Retinal pigment epithelial cell (primary cell): ENCODE measurements around the gene ARHGAP17.

DNA sequence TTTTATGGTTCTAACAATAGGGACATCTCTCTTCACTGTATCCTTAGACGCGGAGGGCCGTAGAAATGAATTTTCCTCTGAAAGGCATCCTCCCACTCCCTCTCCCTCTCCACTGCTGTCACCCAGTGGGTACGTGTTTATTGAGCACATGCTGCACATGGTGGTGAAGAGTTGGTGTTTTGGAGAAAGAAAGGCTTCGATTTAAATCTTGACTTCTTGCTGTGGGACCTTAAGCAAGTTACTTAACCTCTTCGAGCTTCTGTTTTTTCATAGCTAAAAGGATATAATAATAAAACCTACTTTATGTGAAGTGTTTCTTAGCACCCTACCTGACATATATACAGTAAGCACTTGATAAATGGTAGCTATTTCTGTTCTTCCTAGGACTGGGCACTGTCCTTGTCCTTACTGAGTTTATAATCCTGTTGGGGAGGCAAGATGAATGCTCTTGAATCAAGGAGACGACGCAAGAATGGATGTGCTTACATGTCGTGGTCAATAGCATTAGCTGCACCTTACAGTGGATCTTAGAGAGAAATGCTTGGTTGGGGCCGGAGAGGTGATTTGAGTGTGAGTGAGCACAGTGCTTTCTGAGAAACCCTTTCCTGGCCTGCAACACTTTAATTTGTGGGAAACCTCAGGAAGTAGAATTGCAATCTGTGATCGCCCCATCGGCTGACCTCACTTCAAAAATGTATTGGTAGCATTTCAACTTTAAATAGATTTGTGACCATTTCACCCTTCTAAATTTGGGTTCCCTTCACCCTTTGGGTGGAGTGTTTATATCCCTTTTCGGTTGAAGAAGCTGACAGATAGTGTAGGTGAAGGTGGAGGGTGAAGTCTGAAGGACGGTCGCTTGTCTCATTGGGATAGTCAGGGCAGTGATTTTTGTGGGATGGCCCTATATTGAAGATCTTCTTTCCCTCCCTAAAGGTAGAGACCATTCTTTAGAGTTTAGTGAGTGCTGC, 13.0 kb downstream of the PRKCB start:
- RRBS: no CpG with 5 or more reads among the region's 15 CpGs

- RRBS: no CpG with 5 or more reads among the region's 1 CpG
These were observed 33.1 kb downstream of the RBBP6 start for GRCh38 chr16:24572418-24572878.

- RRBS: no CpG with 5 or more reads among the region's 9 CpGs
These were observed 40.5 kb downstream of the TNRC6A start for GRCh38 chr16:24769694-24770665.

- RRBS: no CpG with 5 or more reads among the region's 8 CpGs
These were observed 54.4 kb upstream of the SLC5A11 start for GRCh38 chr16:24791293-24791897.

- RRBS: no CpG with 5 or more reads among the region's 6 CpGs
These were observed 15.9 kb downstream of the ARHGAP17 start for GRCh38 chr16:24999205-24999780.

DNA sequence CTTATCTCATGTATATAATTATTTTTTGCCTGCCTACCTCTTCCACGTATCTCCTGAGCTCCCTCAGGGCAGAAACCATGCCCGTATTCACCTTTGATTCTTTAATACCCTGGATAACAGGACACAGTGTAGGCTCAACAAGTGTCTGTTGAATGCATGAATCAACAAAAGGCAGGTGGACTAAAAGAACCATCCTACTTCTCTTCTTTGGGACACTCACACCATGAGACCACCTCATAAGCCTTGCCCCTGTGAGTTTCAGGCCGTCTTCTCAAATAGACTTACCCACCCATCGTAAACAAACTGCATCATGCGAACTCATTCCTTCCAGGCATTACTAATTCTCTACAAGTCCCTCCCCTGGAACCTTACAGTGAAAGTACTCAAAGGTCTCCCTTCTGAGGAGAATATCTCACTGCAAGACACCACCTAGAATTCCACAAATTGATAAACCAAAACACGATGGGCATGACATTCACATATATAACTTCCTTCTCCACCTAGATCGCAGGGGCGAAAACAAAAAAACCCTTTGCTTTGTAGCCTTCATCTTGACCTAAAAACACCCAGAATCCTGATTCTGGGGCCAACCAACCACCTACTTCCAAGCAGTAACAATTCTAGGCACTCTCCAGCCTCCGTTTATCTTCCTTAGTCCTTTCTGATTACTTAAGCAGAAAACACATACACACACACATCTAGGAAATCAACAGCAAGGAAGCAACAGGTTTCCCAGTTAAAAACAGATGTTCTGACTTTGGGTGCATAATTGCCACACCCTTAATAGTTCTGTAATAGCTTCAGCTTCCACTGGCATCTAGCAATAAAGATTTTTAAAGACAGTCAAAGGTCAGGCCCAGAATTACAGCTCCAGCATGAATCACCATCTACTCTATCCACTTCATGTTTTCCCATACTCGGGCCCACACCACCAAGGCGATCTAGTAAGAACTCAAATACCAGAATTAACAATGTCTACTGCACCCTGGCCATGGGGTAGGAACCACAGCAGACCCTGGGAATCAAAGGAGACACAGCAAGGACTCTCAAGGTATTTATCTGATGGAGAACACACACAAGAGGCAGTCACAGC, 2.8 kb downstream of the ARHGAP17 start:
- RRBS: no CpG with 5 or more reads among the region's 11 CpGs

DNA sequence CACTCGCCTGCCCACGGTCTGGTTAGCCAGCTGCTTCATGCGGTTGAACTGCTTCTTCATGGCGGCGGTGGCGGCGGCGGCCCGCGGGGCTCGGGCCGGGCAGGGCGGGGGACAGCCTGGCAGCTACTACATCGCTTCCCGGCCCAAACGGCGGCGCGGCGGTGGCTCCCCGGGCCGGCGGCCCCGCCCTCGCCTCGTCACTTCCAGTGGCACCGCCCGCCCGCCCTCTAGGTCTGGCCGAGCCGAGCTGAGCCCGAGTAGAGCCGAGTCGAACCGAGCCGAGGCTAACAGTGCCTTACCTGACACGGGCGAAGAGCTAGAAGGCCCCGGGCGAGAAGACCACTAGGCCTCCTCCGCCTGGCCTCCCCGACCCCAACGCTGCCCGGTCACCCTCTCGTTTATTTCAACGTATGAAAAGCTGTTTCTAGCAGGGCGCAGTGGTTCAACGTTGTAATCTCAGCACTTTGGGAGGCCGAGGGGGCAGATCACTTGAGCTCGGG, at the start of gene ARHGAP17:
ARHGAP17 (minus strand) TSS at position 168 of the 500 bp plus-strand sequence.
- RRBS: under 1% methylated on average over 20 of the region's 50 CpGs

GRCh38 chr16:25118259-25118972, 6.9 kb downstream of the LCMT1 start:
- RRBS: no CpG with 5 or more reads among the region's 13 CpGs

DNA sequence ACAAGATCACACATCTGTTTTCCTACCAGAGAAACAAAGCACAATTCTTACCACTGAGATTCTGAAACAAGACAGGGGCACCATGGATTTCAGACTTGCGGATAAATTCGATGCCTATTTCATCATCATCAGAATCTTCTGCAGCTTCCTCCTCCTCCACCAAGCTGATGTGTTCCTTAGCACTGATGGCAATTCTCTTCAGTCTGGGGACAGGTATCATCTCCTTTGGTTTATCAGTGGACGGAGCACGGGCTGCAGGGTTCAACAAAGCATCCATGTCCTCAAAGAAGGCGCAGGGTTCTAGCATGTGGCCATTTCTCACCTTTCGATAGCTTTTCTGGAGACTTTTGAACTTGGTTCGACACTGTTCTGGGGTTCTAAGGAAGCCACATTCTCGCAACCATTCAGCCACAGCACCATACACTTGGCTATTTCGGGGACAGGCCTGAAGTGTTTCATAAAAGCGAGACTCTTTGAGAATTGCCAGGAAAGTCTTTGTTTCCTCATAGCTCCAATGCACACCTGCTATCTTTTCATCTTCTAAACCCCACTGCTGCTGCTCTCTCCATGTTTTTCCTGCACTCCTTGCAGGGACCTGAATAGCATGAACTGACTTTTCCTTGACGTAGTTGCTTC, 10.9 kb downstream of the ZKSCAN2 start:
- RRBS: no CpG with 5 or more reads among the region's 11 CpGs

DNA sequence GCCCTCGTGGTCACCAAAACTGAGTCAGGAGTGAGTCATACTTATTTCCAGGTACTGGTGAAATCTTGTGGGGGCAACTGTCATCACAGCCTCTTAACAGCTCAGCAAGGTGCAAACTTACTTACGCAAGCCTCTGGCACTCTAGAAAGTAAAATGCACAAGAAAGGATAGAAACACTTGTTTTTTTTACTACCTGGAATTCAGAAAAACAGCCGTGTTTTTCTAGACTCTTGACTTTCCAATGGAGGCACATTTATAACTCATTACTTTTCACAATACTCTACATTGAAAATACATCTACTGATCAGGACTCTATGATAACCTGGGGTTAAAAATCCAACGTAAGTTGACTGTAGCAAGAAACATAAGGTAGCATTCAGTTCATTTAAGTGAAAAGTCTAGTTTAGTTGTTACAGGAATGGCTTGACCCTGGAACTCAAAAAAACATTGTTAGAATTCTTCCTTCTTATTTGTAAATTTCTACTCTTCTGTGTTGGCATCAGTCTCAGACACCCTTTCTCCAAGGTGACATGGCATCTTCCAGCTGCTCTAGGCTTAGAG, 468.3 kb upstream of the C16orf82 start:
- RRBS: no CpG with 5 or more reads among the region's 4 CpGs

GRCh38 chr16:26614390-26614788, 452.3 kb upstream of the C16orf82 start:
- RRBS: no CpG with 5 or more reads among the region's 5 CpGs

DNA sequence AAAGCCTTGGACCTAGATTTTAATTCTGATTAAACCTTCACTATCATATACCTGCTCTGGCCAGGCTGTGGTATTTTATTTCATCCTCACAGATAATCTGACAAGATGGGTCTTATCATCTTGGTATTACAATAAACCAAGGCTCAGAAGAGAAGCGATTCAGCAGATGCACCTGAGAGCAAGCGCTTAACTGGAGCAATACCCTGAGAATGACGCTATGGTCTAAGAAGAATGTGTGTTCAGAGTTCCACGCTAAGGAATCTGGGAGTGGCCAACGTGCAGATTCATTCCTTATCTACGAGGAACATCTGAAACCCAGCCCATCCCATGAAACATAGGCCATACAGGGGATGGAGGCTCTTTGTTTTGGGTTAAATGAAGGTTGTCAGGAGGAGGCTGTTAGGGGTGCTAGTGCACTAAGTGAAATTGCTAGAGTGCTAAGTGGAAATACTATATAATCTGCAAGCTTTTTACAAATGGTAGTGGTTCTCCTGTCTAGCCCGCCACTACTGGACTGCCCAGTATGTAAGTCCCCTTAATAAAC, 28.5 kb upstream of the KDM8 start:
- RRBS: no CpG with 5 or more reads among the region's 7 CpGs

GRCh38 chr16:27221264-27221888, 18.1 kb downstream of the KDM8 start:
- RRBS: no CpG with 5 or more reads among the region's 11 CpGs

- RRBS: no CpG with 5 or more reads among the region's 18 CpGs
These were observed 27.4 kb downstream of the KDM8 start for GRCh38 chr16:27230433-27231354.

- RRBS: no CpG with 5 or more reads among the region's 2 CpGs
These were observed 14.5 kb downstream of the NSMCE1 start for GRCh38 chr16:27253968-27254556.

DNA sequence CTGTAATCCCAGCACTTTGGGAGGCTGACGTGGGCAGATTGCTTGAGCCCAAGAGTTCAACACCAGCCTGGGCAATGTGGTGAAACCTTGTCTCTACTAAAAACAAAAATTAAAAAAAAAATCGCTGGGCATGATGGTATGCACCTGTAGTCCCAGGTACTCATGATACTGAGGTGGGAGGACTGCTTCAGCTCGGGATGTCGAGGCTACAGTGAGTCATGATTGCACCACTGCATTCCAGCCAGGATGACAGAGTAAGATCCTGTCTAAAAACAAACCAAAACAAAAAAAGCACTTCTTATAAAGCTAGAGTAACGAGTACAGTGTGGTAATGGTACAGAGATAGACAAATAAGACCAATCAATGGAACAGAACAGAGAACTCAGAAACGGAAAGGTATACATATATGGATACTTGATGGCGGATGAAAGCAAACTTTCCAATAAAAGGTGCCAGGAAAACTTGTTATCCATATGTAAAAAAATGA, 4.4 kb downstream of the NSMCE1 start:
- RRBS: no CpG with 5 or more reads among the region's 7 CpGs

DNA sequence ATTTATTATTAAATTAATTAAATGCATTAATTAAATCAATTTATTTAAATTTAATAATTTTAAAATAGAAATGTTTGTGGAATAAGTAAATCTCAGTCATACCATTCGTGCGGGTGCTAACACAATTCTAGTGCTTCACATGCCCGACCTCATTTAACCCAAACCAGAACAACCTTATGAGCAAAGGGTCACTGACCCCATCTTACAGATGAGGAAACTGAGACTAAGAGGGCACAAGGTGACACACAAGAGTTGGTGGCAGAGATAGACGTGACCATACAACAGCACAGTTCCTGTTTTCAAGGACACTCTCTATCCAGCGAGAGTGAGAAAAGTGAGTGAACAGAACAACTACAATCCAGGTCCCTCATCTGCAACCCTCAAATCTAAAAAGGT, 1.4 kb downstream of the NSMCE1 start:
- RRBS: no CpG with 5 or more reads among the region's 5 CpGs

- RRBS: no CpG with 5 or more reads among the region's 6 CpGs
These were observed 24.4 kb downstream of the IL21R start for GRCh38 chr16:27426277-27426859.

- RRBS: no CpG with 5 or more reads among the region's 30 CpGs
These were observed 63.0 kb downstream of the IL21R start for GRCh38 chr16:27464761-27465566.

- RRBS: no CpG with 5 or more reads among the region's 4 CpGs
These were observed 2.4 kb downstream of the GTF3C1 start for GRCh38 chr16:27547382-27547665.